Glomerular endothelial cell (primary cell): Measurements from ENCODE around the genes ROBO2, C3orf38 and EPHA3.

- RAMPAGE, long total RNA: no peak
These were observed 113.2 kb downstream of the PDZRN3 start for GRCh38 chr3:73511537-73511985.

DNA sequence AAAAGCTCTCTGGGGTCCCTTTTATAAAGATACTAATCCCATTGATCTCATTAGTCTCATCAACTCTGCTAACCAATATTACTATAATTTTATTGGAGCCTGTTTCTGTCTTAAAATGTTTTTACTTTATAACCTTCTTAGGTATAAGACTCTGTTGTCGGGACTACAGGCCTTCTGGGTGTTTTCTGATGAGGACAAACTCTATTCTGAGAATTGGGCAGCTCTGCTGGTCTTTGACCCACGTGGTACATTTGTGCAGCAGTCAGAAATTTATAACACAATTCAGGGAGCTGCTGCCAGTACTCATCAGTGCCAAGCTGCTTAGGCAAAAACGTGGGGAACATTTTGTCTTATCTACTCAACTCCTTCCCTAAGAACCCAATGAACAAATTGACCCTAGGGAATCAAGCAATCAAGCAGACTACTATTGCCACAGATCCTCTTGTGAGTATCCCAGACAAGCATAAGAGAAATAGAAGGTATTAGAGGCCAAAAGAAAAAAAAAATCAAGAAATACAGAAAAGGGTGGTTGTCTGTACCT lies 180.7 kb upstream of the PDZRN3 start:
- RAMPAGE, long total RNA: no peak

DNA sequence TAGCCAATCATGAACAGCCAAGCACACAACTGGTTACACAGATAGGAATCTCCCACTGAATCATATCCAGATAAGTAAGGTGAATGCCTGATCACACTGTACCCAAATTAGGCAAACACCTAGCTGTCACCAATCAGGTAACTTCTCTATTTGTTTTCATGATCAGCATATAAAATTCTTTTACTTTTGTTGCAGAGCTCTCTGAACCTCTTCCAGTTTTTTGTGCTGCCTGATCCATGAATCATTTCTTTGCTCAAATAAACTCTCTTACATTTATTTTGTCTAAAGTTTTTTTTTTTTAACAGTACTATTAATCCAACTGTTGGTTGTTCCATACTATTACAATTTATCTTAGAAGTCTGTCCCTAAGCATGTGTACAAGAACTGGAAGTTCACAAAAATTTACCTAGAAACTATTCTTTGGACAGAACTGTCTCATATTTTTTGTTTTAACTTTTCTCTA lies 205.2 kb downstream of the CNTN3 start:
- RAMPAGE, long total RNA: no peak

DNA sequence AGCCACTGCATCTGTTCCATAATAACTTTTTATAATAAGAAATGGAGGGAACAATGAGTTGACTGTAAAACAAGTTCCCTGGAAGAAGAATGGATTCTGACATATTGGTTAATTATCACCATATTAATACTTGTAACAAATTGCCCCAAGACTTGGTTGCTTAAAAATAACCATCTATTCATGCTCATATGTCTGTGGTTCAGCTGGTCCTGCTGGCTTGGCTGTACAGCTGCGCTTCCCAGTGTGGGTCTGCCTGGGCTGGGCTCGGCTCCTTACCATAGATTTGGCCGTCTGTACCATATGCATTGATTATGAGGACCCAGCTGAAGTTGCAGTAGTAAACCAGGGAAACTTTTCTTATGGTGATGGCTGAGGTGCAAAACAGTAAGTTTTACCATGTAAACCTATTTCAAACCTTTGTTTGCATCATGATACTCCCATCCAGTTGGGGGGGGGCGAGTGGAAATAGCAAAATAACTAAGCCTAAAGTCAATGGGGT lies 15.3 kb upstream of the CNTN3 start:
- RAMPAGE, long total RNA: no peak

DNA sequence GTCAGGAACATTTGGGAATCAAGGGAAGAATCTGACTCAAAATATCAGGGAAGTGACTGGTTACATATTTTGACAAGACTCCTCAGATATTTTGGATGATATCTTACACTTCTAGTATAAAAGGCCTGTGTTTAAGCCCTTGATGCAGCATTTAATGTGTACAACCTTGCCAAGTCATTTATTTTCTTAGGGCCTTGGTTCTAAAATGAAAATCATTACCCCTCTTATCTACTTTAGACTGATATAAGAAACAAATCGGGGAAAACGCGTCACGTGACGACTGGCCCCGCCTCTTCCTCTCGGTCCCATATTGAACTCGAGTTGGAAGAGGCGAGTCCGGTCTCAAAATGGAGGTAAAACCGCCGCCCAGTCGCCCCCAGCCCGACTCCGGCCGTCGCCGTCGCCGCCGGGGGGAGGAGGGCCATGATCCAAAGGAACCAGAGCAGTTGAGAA lies 449.9 kb upstream of the FRG2C start:
- RAMPAGE, long total RNA: start-site peak on the plus strand centred at position 314 of the sequence, 51 bp wide, 112 and 169 reads in 2 replicates

DNA sequence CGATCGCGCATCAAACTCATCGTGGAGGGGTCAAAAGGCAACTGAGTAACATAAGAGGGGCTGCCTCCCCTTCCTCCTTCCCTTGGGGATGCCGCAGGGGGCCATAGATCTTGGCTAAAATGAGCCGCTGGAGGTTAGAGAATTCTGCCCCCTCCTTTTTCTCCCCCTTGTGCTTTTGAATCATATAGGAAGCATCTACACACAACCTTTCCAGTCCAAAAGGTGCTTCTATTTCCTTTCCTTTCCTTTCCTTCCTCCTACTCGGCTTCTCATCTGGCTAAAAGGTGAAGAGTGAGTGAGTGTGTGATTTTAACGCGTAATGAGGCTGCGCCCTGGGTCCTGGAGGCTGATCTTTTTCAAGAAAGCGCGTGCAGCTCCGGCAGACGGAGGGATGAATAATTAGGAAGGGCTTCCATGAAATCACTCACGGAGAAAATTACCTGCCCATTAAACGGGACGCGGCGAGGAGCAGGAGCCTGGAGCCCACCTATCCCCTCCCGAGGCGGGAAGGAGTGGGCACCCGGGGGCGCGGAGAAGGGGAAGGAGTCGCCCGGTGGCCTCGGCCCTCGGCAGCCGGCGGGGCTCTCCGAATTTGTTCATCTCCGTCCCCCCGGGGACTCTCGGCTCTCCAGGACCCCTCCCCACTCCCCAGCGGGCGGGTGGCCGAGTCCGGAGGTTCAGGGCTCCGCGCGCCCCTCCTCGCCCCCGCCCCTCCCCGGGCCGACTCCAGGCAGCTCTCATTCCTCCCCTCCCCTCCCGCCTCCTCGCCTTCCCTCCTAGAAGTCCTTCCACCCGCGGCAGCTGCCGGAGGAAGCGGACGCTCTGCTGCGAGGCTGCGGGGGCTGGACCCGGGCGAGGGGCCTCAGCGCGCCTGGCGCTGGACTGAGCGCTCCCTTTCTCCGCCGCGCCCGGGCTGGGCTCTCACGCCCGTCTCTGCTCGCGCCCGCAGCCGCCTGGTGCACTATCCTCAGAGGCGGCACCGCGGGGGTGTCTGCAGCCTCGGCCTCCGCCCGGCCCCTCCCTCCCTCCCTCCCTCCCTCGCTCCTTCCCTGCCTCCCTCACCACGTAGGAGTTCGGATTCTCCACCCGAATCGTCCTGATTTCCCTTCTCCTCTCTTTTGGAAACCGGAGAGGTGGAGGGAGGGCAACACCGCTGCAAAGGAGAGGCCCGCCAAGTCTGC lies at the start of gene ROBO2:
Gene ROBO2 (plus strand): TSS at position 1,065 of the 1,181 bp plus-strand sequence.
- RAMPAGE, long total RNA: no peak

DNA sequence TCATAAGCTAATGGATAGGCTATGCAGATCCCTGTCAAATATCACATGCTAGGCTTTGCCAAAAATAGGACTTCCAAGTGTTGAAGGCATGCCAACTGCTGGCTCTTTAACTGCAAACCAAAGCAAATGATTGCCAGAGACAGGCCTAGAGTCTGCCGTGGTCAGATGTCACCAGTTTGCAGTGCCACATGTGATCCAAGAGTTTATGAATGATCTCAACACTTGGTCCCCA lies 428.2 kb downstream of the ROBO2 start:
- RAMPAGE, long total RNA: no peak

- RAMPAGE, long total RNA: no peak
These were observed 923.6 kb downstream of the ROBO1 start for GRCh38 chr3:78843987-78844790.

DNA sequence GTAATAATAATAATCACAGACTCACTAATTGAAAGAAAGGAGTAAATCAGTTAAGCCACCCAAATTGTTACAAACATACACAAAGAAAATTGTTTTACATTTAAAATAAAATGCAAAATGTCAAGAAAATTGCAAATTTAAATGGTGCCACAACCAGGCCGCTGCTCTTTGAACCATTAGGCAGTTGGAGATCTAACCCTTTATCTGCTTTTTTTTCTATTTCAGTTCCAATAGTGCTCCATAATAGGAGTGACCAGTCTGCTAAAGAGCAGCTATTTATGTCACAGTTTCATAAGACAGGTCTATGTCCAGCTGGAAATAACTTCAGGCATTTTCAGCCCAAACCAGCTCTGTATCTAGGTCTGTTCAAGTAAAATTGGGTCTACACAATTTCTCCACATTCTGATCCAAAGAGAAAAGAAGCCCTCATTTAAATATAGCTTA lies 887.3 kb downstream of the ROBO1 start:
- RAMPAGE, long total RNA: no peak

- RAMPAGE, long total RNA: no peak
These were observed 28.6 kb upstream of the GBE1 start for GRCh38 chr3:81790074-81790337.

DNA sequence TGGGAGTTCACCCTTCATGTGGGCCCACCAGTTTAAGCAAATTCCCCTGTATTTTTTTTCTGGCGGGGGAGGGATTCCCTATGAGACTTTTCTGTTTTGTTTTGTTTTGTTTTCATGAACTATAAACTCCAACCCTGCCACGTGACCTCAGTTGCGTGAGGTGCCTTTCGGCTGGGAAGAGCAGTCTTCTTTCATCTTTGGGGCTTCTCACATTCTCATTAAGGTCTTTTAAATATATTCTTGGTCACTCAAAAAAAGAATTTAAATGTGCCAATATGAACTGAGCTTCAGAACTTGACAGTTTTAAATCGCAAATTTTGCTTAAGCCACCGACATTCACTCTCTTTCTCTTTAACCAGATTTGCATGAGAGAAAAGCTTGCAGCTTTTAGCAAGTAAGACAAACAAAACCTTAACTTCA lies 699.7 kb upstream of the GBE1 start:
- RAMPAGE, long total RNA: no peak

DNA sequence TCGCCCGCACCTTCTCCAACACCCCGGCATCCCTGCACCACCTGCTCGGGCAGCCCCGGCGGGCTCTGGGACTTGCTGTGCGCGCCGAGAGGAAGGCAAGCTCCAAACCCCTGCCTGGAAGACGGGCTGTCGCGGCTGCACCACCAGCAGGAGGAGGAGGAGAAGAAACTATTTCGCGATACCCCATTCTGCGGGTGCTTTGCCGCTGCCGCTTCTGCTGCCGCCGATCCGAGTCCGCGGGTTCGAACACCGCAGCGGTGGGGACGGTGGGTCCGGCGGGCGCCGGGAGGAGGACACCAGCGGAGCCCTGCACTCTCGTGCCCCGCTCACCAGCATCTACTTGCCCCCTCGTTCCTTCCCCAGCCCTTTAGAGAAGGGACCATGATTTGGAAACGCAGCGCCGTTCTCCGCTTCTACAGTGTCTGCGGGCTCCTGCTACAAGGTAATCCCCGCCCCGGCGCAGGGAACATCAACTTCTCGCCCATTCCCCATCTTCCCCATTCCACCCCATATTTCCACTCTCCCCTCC lies 502 bp downstream of the CADM2 start:
- RAMPAGE, long total RNA: no peak

DNA sequence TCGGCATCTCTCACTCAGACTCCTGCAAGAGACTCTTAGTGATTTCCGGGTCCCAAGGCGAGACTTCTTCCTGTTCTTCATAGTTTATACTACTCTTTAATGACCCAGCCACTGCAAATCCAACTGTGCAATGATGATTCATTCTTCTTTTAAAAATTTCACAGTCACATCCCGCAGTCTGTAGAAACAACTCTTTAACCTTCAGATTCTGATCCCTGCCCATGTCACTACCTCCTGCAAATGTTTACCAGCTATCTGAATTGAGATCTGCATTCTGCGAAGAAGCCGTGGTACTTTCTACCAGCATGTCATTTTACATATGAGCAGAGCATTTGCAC lies 2.8 kb upstream of the VGLL3 start:
- RAMPAGE, long total RNA: no peak

DNA sequence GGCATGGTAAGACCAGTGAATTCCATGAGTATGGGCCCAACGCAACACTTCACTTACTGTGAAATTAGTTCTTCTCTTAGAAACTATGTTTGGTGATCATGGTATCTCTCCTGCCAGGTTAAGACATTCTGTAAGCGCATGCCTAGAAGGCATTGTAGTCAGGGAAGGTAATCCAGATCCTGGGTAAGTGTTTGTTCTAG lies 89.1 kb upstream of the POU1F1 start:
- RAMPAGE, long total RNA: no peak

GRCh38 chr3:87997433-87997732 lies 61.4 kb downstream of the CGGBP1 start:
- RAMPAGE, long total RNA: no peak

- RAMPAGE, long total RNA: no peak
These were observed 3.7 kb downstream of the CGGBP1 start for GRCh38 chr3:88054881-88055734.

GRCh38 chr3:88059941-88060176 lies 804 bp downstream of the ZNF654 start:
- RAMPAGE, long total RNA: no peak

DNA sequence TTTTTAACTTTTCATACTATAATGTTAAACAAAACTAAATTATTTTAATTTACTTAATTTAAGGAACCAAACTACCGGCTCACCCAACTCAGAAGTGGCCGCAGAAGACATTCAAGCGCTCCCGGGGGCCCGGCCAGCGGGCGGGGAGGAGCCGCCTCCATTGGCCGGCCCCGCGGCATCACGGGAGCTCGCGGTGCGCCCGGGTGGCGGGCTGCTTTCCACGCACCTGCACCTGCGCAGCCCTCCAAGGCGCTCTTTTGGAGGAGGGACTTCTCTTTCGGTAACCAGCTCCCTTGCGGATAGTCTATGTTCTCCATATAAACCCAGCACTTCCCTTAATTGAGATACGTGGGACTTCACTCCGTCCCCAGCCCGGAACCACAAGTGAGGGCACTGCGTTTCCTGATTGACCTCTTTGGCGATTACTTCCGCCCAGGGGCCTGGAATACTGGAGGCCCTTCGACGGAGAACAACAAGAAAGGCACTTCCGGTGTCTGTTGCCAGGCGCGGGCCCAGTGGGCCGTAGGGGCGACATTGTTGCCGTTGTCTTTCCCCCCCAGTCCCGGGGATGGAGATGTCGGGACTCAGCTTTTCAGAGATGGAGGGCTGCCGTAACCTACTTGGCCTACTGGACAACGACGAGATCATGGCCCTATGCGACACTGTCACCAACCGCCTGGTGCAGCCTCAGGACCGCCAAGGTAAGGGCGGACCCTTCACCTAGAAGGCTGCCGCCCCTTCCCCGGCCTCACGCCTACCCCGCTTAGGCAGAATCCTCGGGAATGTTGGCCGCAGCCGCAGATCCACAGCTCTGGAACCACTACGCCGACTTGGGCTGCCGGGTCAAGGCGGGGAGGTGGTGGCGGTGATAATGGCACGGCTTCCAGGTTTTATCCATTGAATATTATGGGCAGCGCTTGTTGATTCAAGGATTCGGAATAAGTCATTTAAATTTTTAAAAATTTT lies at the start of gene C3orf38:
Gene C3orf38 (plus strand): TSS at position 475 of the 966 bp plus-strand sequence.
- RAMPAGE, long total RNA: start-site peak on the plus strand centred at position 261 of the sequence, 172 bp wide, 30 and 19 reads in 2 replicates; start-site peak on the plus strand centred at position 475 of the sequence, 60 bp wide, 172 and 53 reads in 2 replicates

DNA sequence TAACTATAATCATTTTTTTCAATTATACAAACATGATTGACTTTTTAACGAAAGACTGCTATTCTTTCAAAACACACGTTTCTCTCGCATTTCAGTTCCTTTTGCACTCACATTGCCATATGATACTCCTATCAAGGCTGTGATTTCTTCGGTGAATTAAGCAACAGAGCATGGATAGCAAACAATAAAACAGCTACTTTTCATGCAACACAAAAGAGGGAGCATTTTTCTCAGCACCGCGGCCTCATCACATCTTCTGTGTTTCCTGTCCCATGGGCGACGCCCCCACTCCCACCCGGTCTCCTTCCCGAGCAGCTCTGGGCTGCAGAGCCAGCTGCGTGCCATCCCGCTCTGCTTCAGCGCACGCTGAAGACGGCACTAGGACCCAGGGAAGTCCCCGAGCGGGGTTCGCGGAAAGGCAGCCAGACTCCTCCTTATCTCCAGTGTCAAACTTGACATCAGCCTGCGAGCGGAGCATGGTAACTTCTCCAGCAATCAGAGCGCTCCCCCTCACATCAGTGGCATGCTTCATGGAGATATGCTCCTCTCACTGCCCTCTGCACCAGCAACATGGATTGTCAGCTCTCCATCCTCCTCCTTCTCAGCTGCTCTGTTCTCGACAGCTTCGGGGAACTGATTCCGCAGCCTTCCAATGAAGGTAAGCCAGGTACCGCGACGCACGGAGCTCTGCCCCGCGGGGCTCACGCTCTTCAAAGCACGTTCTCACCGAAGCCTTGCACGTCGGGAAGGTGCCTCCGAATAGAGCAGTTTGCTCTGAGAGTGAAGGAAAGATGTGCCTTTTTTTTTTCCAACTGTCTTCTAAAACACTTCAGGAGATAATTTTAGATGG lies at the start of gene EPHA3:
Gene EPHA3 (plus strand): TSS at position 443 of the 850 bp plus-strand sequence.
- RAMPAGE, long total RNA: no peak

DNA sequence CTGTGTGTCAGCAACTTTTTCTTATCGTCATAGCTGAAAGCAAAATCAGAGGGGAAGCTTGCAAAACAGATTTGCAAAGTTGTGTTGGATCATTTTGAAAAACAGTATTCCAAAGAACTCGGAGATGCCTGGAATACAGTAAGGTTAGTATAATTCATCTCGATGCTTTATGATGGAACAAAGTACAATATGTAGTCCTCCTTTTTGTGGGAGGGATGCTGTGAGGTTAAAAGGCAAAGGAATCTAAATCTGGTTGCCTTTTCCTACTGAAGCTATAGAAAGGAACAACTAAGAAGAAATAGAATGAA lies 1.5 kb downstream of the NSUN3 start:
- RAMPAGE, long total RNA: no peak